ENCODE results near the gene C16orf78.

DNA sequence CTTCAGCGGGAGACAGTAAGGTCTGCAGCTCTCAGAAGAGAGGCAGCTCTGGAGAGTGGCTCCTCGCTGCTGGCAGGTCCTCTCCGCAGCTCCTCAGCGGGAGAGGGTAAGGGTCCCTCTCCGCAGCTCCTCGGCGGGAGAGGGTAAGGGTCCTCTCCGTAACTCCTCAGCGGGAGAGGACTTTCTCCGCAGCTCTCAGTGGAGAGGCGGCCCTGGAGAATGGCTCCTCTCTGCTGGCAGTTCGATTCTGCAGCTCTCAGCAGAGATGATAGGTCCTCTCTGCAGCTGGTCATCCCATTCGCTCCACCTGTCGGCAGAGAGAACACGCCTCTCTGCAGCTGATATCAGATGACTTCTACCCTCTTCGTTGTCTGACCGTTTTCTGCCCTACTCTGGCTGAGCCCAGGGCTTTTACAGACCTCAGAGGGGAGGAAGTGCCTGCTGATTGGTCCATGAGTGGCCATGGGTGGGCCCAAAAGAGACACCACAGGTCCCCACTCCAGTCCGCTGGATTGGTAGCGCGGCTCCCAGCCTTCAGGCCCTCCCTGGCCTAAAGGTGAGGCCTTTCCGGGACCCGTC is 11.8 kb upstream of the SHCBP1 start:
- PRO-cap, result unidirectional peak, minus-strand start at position 384 of the sequence

DNA sequence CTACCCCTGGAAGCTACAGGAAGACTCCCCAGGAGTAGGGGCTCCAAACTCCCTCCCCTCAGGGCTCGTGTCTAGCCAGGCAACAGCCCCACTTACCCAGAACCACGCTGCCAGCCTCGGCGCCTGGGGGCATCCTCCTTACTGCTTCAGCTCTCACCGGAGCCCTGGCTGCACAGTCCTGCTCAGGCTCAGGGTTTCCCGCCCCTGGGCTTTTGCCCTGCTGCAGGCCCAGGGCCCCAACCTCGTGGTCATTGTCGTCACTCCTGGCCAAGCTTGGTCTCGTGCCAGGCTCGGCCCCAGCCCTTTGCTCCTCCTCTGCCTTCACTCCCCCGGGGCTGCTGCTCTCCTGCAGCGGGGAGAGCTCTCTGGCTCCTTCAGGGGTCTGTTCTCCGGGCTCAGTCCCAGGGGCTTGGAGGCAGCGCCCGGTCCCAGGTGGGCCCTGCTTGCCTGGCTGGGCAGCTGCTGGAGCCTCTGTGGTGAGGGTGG is 16.0 kb downstream of the MYLK3 start:
- PRO-cap, result no peak

GRCh38 chr16:46743256-46743971 is 4.7 kb downstream of the MYLK3 start:
- PRO-cap, result no peak

GRCh38 chr16:46757227-46758256 is 9.4 kb upstream of the MYLK3 start:
- PRO-cap, result no peak

DNA sequence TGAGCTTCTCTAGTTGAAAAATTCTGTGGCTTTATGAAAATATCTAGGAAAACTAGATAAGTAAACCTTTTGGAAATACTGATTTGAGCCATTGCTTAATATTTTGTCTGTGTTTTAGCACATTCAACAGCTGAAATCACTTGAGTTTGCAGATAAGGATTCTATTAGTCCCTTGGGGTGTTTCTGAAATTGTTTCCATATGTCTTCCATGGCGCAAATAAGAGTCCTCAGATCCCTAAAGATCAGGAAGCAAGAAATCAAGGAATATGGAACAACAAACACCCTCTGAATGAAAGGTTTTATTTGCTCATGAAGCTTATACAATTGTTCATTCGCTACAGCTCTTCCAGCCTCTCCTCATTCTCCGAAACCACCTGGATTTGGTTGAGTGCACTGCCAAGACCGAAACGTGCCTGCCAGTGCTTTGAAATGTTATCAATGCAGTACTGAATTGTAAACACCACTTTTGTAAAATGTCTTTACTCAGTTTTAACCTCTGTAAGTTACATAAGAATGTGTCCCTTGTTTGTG is 7.8 kb upstream of the GPT2 start:
- PRO-cap, result no peak

DNA sequence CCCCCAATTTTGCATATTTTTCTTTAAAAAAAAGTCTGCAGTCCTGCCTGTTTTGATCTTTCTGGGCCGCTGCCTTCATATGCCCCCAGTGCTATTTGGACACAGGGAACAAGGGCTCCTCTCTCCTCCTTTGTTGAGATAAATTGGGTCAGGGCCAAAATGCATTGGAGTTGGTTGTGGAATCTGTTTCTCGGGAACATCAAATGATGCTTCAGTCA is 26.9 kb downstream of the GPT2 start:
- PRO-cap, result no peak

GRCh38 chr16:47668981-47669479 is 207.9 kb downstream of the PHKB start:
- PRO-cap, result no peak

DNA sequence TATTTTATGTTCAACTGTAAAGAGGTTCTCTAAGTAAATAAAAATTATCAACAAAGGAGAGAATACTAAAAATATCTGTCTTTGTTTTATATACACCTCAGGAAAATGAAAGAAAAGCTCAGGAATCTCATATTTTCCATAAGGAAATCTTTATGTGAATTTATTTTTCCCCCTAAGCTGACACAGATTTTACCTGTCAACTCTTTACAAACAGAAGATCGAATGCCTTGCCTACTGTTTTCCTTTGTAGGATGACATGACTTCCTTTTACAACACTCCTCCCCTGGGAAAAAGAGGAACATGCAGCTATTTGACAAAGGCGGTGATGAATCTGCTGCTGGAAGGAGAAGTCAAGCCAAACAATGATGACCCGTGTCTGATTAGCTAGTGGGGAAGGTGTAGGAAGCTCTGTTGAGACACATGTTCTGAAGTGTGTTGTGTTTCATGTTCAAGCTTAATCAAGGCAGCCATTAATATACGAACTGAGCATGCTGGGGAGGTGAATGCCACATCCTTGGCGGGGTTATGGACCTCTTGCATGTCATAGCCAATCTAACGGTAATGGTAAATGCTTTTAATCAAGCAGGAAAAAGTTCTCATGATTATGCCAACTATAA is 238.0 kb downstream of the PHKB start:
- PRO-cap, result no peak

- PRO-cap, result no peak
Measured at GRCh38 chr16:48342363-48343462, 42.5 kb downstream of the SIAH1 start.

GRCh38 chr16:48364877-48365369 is 20.3 kb downstream of the SIAH1 start:
- PRO-cap, result no peak

DNA sequence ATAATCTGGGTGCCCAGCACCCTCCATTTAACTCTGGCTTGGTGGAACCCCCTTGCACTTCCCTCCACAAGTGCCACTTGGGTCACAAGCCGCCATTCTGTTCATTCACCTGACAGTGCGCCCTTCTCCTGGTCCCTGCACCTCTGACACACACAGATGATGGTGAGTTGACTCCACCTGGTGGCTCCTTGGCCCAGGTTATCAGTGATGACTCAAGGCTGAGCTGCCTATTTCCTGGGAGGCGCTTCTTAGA is 83.5 kb downstream of the N4BP1 start:
- PRO-cap, result no peak

DNA sequence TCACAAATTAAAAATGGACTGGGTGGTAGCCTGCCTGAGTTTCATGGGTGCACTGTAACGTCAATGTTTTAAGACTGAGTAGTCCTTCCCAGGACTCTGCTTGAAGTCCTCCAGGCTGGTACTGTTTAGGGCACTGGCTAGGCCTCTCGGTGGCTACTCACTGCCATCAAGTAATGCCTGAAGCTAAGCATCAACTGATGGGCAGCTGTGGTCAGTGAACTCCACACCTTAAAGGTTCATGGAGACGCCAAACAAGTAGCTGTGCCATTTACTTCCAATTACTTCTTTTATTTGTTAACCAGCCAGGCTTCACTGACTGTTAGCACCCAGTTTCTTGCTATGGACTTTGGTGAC is 6.8 kb downstream of the N4BP1 start:
- PRO-cap, result no peak

DNA sequence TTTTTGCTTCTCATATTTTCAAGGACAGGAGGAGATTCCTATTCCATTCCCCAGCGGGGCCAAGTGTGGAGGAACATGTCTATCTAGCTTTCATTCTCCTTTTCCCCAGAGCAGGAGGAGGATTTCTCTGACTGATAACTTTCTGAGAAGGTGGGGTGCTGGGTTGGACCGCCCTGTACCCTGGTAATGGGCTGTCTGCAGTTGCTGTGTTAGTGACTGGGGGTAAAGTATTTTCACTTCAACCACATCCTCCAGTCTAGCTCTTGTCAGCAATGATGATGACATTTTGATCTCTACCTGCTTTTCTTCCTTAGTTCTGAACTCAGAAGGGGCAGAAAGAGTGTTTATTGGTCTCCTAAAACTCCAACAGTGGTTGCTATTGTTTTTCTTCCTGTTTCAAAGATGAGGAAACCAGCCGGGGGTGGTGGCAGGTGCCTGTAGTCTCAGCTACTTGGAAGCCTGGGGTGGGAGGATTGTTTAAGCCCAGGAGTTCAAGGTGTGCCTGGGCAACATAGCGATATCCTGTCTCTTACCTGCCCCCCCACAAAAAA is 3.1 kb upstream of the N4BP1 start:
- PRO-cap, result no peak

- PRO-cap, result no peak
Measured at GRCh38 chr16:49373734-49373983, at the start of gene C16orf78. Gene C16orf78, plus strand, starts transcription at chr16:49373804.

- PRO-cap, result no peak
Measured at GRCh38 chr16:49635597-49636349, 220.1 kb downstream of the ZNF423 start.

GRCh38 chr16:49698907-49699536 is 156.9 kb downstream of the ZNF423 start:
- PRO-cap, result no peak

DNA sequence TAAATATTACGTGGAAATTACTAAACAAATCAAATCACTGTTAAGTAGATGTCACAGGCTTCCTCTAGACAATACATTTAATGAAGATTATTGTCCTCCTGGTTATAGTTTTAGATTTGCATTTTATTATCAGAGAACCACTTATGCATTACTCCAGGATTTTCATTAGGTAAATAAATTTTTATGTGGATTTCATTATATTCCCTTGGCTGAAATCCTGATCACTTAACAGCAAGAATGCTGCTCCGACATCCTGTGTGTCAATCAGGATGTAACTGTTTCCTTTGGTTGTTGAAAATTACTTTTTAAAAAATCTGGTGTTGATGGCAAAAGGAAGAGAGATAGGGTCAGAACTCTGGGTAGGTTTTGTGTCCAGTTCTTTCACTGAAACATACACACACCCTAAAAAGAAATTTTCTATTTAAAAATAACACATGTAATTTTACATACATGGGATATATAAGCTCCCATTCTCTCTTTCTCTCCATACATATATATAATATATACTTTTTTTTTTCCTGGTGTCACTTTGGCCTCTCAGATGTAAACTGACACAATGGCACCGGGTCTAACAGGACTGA is 30.9 kb downstream of the ZNF423 start:
- PRO-cap, result no peak

DNA sequence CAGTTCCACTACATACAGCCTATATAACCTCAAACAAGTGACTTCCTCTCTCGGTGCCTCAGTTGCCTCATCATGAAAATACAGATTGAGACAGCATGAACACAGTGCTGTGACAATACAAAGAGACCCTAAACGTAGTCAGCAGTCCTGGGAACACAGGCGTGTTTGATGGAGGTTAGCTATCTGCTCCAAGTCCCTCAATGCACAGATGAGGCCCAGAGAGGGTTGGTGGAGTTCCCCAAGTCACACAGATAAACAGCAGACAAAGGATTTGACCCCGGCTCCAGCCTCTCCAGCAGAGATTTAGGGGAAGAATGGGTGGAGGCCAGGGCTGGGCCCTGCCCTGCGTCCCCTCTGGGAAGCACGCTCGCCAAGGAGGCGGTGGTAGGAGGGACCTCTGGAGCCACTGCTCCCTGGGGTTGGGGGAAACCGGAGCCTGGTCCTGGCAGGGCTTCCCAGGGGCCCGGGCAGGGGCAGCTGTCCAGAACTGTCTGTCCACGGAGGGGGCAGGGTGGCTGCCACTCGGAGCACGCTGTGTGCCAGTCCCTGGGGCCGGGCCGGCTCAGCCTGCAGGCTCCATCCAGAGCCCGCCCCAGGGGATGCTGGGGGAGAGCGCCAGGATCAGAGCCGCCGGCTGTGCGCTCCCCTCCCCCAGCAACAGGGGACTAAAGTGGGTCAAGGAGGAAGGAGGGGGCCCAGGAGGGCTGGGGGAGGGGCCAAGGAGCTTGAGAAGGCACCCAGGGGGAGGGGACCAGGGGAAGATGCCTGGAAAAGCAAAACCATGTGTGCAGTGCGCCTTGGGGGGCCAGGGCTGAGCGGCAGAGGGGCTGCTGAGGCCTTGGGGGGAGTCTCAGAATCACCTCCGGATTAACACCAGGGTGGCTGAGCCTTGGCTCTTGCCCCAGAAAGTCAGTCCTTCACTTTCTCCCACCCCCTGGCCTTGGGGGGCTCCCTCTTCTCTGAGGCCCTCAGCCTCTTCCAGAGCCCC is 21.4 kb downstream of the ZNF423 start:
- PRO-cap, result unidirectional peak, plus-strand start at position 484 of the sequence

DNA sequence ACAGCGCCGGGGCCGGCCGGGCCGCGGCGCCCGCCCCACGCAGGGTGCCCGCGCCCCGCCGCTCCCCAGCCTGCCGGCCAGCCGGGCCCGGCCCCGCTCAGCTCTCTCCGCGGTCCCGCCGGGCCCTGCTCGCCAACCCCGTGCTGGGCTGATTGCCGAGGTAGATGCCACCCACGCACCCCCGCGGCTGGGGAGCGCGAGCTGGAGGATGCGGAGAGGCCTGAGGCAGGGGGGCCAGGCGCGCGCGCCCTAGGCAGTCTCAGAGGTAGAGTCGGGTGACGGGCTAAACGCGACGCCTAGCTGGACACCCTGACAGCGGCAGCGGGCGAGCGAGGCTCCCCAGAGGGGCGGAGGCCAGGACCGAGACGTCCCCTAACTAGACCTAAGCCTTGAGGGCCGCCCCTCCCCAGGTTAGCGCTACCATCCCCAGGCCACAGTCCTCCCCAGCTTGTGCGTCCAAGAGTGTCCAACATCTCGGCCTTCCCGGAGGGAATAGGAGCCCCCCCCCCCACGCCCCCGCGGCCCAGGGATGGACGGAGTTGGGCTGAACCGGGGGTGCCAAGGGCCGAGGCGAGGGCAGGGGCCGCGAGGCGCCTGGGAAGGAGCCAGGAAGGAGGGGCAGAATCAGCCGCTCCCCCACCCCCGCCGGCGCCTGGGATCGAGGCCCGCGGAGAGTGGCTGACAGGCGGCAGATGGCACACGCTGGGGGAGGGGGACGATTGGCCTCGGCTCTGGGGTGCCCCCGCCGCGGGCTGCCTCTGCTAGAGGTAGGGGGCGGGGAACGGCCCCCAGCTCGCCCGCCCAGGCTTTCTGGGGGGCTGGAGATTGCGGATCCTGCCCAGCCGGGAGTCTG is 2.5 kb upstream of the ZNF423 start:
- PRO-cap, result no peak

DNA sequence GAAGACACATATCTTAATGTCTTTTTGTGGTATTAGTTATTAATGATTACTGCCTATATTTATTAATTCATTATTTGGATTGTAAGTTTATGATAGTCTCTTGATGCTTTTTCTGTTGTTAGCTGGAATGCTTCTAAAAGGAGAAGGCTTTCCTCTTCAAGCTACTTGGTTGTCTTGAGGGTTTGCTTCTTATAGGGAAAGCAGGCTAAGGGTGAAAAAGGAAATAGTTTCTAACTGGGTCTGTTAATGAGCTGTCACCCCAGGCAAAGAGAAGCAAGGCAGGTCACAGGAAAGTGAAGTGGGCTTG is 16.3 kb downstream of the TENT4B start:
- PRO-cap, result no peak

Measured in neural crest cell (in vitro differentiated cells).